Hair follicle dermal papilla cell (primary cell): ENCODE measurements around the genes PCOLCE, SLC12A9, ACHE and MUC17.

- CAGE, long polyA plus RNA: no peak
Observed at GRCh38 chr7:100567675-100568441, 5.8 kb downstream of the SAP25 start.

GRCh38 chr7:100568442-100568767, 5.3 kb downstream of the SAP25 start:
- CAGE, long polyA plus RNA: no peak

GRCh38 chr7:100568768-100569800, 4.6 kb downstream of the SAP25 start:
- CAGE, long polyA plus RNA: no peak

DNA sequence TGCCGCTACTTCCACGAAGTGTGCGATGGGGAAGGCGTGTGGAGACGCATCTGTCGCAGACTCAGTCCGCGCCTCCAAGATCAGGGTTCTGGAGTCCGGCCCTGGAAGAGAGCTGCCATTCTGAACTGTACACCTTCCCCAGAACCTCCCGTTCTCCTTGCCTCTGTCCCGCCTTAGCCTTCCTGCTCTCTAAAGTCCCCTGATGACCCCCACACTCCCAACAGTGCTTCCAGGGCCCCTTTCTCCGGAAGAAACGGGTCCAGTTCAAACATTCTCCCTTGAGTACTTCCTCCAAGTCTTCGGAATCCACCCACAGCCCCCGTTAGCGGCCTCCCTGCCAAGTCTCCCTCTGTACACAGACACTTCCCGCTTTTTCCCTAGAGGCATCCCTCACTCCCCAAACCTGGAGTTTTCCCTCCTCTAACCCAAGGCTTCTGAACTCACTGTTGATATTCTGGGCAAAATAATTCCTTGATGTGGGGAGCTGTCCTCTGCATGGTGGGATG, 4.2 kb downstream of the FBXO24 start:
- CAGE, long polyA plus RNA: no peak

DNA sequence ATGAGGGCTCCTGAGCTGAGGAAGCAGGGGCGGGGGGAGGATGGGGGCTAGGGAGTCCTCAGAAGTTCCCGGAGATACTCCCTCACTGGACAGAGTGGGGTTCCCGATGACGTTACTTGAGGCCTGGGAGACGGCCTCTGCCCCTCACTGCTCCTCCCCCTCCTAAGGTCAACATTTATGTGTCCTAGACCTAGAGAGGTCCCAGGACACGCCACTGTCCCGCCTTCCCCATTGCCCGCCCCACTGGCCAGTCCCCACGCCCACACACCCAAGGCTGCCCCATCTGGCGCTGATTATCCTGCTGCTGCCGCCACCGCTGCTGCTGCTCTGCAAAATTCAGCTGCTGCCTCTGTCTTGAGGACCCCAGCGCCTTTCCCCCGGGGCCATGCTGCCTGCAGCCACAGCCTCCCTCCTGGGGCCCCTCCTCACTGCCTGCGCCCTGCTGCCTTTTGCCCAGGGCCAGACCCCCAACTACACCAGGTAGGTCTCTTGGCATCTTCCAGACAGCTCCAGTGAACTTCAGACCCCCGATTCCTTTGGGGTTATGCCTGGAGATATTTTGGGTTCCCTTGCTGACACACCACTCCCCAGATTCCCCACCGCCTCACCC, at the start of gene PCOLCE:
Gene PCOLCE, plus strand, starts transcription at position 292 of the 610 bp plus-strand sequence.
- CAGE, long polyA plus RNA: no peak

DNA sequence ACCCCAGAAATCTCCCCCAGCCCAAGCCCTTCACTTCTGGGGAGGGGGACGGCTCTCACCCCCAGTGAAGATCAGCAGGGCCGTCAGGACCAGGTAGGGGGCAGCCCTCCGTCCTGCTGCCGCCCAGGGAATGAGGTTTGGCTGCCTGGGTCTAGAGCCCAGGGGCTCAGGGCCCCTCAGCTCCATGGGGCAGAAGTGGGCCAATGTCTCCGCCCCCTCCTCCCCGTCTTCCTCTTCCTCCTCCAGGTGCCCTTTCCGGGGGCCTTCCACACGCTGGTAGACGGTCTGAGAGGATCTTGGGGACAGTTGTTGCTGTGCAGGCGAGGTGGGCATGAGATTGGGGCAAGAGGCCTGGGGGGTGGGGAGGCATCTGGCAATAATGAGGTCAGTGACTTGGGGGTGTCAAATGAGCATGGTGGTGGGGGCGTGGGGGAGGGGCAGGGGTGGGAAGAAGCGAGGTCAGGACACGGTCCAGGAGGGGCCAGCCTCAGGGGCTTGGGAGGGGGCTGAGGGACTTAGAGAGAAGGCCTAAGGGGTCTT, 365 bp downstream of the TFR2 start:
- CAGE, long polyA plus RNA: no peak

DNA sequence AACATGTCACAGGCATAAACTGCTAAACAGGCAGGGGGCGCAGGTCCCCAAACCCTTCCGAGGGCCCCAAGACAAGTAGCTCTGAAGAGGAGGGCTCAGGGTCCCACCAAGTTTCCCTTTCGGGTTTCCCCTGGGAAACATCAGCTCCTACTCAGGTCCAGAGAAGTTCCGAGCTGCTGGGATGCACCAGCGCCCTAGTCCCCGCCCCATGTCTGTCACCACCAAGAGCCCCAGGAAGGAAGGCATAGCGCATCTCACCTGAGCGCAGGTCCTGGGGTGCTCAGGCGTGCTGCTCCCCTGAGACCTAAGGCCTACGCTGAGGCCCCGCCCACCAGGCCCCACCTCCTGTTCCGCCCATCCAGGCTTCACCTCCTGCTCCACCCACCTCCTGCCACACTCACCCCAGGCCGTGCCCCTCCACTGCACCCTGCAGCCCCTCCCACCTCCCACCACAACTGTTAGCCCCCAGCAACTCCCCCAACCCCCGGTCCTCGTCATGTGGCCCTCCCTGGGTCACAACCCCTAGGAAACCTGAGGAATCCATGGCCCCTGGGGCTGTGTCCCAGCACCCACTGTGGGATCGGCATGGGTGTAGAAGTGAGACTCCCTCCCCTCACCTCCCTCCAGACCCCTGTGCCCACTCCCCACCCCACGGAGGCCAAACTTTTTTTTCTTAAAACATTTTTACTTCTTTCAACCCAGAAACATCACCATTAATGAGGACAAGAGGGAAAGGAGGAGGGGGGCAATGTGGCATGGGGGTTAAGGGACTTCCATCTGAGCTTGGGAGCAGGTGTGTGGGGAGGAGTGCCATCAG, 1.3 kb upstream of the TFR2 start:
- CAGE, long polyA plus RNA: no peak

GRCh38 chr7:100692418-100693350, 1.4 kb downstream of the GIGYF1 start:
- CAGE, long polyA plus RNA: no peak

DNA sequence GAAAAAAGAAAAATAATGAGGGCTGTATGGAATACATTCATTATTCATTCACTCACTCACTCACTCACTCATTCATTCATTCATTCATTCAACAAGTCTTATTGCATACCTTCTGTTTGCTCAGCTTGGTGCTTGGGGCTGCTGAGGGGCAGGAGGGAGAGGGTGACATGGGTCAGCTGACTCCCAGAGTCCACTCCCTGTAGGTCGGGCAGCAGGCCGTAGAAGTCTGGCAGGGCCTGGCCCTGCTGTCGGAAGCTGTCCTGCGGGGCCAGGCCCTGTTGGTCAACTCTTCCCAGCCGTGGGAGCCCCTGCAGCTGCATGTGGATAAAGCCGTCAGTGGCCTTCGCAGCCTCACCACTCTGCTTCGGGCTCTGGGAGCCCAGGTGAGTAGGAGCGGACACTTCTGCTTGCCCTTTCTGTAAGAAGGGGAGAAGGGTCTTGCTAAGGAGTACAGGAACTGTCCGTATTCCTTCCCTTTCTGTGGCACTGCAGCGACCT, 2.2 kb downstream of the EPO start:
- CAGE, long polyA plus RNA: no peak

DNA sequence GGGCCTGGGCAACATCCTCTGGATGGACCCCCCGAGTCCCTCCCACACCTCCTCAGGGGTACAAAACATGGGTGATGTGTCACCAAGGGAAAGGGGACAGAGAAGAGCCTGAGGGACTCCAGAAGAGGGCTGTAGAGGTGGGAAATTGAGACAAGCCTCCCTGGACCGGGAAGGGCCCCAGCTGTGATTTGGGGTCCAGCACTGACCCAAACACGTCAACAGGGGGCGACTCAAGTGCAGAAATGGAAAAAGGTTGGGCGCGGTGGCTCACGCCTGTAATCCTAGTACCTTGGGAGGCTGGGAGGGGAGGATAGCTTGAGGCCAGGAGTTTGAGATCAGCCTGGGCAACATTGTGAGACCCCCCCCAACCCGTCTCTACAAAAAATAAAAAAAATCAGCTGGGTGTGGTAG, 26.1 kb downstream of the EPHB4 start:
- CAGE, long polyA plus RNA: no peak

DNA sequence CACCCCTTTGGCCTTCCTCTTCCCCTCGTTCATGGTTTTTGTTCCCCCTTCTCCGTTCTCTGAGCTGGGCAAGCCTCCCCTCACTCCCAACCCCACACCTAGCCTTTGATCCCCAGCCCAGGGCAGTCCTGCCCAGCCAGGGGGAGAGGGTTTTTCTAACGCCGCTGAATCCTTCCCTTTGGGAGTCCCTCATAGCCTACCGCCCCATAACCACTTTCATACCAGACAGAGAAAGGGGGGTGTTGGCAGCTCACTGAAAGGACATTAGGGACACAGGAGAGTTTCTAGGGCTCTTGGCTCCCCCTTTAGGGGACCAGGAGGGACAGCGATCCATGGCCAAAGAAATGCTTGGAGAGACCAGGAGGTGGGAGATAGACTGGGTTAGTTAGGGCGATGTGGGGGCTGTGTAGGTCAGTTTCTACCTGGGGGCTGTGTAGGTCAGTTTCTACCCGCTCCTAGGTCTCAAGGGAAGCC, 1.4 kb downstream of the EPHB4 start:
- CAGE, long polyA plus RNA: no peak

- CAGE, long polyA plus RNA: no peak
Observed at GRCh38 chr7:100837041-100837842, 9.9 kb upstream of the EPHB4 start.

DNA sequence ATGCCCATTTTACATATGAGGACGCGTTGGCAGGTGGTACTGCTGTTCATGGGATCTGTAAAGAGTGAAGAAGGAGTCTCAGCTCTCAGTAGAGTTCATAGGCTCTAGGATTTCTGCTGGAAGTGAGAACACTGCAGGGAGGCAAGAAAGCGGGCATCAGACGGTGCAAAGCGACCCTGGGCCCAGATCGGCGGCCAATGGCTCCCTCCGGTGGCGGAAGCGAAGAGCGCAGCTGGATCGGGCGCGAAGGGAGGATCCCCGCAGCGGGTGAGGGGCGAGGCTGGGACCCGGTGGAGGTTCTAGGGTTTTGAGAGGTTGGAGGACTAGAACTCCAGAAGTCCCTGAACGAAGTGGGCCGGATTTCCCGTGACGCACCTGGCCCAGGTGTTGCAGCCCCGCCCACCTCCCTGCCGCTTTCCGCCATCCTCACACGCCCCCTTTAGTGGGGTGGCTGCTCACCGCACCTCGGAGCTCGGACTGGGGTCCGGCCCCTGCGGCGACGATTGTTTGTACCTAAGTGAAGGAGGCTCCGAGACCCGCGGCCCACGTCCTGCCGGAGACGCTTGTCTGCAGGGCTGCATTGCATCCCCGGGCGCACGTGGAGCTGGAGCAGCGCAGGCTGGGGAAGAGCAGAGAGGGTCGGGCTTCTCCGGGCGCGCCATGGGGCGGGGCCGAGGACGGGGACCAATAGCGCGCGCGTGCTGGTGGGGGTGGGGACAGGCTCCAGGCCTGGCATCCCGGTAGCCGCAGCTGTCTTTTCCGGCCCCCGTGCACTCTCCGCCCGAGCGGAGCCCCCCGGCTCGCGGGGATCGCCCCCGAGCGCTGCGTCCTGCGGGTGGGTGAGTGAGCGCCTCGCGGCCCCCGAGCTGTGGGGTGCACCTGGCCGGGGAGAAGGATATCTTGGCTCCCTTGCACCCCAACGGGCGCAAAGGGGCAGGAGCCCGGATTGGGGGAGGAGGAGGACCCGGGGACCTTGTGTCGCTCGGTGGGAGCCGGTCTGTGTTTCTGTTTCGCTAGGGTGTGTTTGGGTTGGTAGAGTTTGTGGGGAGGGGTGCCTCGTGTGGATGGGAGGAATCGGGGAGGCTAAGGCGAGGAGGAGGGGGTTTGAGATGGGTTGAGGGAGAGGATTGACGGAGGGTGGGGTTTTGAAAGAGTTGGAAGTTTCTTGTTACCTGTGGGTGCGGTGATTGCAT, at the start of gene SLC12A9:
Gene SLC12A9, plus strand, starts transcription at position 713 of the 1,193 bp plus-strand sequence.
- CAGE, long polyA plus RNA: no peak

- CAGE, long polyA plus RNA: no peak
Observed at GRCh38 chr7:100865902-100866766, 1.1 kb upstream of the TRIP6 start.

DNA sequence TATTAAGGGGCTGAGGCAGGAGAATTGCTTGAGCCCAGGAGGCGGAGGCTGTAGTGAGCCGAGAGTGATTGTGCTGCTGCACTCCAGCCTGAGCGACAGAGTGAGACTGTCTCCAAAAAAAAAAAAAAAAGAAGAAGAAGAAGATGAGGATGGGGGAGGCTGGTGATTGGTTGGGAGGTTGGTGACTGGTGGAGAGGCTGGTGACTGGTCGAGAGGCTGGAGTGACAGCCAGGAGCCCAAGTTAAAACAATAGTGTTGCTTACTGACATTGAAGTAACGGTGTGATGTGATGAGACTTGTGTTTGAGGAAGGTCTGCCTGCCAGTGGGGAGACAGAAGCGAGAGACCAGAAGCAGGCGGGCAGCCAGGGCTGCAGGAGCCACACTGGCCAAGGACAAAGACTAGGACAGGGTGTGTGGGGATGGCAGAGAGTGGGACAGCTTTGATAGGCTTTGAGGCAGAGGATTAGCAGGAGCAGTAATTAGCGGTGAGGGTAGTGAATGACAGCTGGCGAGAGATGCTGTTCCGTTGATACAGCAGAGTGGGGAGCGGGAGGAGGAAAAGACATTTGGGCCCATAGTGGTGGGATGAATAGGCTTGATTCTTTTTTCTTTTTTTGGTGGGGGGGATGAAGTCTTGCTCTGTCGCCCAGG, 4.9 kb downstream of the SRRT start:
- CAGE, long polyA plus RNA: no peak

- CAGE, long polyA plus RNA: no peak
Observed at GRCh38 chr7:100895436-100896477, at the start of gene ACHE. Gene ACHE (minus strand): TSS chr7:100895888.

DNA sequence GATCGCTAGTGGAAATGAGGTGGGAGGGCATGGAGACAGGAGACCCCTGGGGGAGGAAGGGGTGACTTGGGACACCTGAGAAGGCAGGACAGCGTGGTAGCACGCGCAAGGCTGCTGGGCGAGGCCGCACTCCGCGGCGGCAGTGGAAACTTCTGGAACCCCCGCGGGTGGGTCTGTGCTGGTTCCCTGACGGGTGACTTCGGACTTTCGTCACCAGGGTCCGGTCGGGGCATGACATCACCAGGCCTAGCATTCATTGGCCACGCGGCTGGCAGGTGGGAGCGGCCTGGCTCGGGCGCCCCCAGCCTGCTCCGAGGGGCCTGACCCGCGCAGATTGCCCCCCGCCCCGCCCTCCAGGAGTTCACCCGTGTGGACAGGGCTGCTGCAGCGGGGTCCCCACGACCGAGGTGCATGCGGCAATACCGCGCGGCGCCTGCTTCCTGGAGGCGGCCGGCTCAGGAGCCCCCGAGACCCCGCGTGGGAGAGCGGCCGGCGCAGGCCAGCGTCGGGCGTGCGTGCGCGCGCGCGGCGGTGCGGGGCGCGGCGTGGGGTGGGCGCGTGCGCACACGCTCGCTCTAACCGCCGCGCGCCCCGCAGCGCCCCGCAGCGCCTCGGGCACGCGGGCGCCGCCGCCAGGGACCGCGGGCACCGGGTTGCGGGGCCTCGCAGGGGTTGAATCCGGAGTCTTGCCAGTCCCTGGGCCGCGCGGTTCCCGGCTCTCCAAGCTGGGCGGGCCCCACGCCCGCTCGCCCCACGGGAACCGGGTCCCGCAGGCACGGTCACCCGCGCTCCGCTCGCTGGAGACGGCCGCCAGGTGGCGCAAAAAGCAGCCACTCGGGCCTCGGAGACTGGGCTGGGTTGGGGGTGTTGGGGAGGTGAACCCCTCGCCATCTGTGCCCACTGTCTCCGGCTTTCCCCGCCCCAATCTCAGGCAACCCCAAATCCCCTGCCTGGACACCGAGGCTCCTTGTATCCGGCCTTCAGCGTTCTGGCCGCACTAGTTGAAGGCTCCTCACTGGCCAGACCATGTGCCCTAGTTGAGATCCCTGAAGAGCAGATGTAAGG, 1.1 kb upstream of the ACHE start:
- CAGE, long polyA plus RNA: no peak

- CAGE, long polyA plus RNA: no peak
Observed at GRCh38 chr7:100913945-100914805, 18.5 kb upstream of the ACHE start.

DNA sequence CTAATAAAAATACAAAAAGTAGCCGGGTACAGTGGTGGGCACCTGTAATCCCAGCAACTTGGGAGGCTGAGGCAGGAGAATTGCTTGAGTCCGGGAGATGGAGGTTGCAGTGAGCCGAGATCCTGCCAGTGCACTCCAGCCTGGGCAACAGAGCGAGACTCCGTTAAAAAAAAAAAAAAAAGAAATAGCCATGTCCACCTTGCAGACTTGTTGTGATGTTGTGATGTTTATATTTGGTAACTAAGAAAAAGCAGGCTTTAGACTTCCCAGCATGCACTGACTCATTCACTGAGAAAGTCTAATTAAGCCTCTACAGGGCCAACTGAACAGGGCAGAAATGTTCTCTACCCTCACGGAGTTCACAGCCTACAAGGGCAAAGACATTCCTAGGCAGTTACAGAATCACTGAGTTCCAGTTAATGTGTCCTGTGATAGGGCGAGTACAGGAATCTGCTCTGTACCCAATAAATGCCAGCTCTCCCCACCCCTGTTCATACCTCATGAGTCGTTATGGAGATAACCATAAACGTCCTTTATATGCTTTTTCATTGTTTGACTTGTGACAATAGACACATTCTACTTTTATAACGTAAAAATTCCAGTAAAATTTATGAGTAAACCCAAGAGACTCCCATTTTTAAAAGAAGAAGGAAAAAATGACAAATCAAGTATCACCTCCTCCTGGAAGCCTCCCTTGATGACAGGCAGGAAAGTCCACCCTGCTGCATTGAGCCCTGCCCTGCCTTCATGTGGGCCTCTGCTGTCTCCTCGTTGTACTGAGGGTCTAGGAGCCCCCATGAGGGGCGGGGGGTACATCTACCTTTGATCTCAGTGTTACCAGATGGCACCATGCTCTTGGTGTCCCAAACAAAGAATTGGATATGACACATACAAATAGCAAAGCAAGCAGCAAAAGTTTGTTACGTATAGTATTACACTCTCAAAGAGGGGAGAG, 14.2 kb downstream of the MUC12 start:
- CAGE, long polyA plus RNA: no peak

DNA sequence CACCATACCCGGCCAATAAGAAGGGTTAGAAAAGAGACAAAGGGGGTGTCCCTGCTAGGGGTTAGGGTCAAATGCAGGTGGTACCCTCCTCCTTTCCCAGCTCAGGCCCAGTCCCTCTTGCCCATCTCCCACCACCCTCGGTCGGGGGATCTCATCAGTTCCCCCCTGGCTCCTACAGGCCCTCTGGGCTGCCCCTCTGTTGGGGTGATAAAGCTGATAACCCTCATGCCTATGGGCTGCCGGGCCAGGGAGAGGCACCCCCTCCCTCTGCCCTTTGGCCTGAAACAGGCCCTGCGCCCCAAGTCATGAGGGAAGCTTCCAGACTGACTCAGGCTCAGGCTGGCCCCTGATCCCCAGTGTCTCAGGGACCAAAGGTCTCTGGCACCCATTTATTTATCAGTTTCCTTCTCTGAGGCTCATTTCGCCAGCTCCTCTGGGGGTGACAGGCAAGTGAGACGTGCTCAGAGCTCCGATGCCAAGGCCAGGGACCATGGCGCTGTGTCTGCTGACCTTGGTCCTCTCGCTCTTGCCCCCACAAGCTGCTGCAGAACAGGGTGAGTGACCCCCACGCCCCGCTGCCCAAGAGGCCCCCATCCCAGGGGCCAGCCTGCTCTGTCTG, at the start of gene MUC17:
Gene MUC17, plus strand, starts transcription at position 418 of the 619 bp plus-strand sequence.
- CAGE, long polyA plus RNA: no peak